Brain (tissue), 1 donor: Measurements from ENCODE around the genes CHST10 and NPAS2.

DNA sequence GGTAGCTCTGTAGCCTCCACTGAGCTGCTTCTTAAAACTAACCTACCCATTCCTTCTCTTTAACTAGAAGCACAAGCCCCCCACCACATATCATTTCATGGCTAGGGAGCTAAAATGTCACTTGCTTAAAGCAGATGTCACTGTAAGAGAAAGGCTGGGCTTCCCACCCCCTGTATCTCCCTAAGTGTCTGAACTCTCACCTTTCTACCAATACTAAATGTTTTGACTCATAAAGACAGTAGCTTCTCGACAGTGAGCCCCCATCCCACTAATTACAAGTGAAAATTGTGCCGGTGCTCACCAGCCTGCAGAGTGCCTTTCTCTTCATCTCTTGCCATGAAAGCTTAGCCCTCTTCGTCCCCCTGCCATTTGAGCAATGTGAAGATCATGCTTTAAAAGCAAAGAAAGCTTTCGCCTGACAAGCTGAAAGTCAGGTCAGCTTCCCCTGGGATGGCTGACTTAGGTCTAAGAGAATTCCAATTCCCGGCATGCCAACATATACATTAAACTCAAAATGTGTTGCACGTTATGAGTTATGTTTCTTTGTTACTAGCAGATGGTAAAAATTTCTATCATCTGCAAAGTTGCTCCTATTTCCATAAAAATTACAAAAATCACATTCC lies 130.0 kb downstream of the AFF3 start:
- RRBS = no CpG with 5 or more reads among the region's 6 CpGs

DNA sequence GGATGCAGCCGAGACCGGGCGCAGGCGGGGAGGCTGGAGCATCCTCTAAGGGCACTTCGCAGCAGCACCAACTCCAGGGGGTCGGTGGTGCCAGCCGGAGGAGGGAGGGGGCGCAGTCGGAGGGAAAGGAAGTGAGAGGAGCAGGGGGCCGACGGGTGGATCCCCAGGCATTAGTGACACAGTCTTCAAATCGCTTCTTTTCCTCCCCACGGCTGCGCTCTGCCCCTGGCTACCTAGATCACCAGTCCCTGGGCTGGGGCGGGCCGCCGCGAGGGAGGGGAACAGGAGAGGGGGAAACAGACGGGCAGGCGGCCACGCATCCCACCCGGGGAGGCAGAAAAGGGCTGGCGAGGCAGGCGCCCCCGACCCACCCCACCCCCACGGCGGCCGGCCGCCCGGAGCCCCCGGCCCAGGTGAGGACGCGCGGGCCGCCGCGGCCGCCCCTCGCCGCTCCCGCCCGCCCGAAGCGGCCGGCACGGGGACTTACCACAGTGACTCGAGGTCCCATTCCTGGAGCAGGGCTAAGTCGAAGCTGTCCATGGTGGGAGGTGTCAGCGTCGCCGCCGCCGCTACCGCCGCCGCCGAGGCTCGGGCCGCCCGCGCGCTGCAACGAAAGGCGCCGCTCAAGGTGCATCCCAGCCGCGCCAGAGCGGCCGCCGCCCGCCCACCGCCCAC lies 38.3 kb downstream of the AFF3 start:
- RRBS = no CpG with 5 or more reads among the region's 72 CpGs

- RRBS = no CpG with 5 or more reads among the region's 4 CpGs
Observed at GRCh38 chr2:100261979-100262444, 60.3 kb downstream of the LONRF2 start.

DNA sequence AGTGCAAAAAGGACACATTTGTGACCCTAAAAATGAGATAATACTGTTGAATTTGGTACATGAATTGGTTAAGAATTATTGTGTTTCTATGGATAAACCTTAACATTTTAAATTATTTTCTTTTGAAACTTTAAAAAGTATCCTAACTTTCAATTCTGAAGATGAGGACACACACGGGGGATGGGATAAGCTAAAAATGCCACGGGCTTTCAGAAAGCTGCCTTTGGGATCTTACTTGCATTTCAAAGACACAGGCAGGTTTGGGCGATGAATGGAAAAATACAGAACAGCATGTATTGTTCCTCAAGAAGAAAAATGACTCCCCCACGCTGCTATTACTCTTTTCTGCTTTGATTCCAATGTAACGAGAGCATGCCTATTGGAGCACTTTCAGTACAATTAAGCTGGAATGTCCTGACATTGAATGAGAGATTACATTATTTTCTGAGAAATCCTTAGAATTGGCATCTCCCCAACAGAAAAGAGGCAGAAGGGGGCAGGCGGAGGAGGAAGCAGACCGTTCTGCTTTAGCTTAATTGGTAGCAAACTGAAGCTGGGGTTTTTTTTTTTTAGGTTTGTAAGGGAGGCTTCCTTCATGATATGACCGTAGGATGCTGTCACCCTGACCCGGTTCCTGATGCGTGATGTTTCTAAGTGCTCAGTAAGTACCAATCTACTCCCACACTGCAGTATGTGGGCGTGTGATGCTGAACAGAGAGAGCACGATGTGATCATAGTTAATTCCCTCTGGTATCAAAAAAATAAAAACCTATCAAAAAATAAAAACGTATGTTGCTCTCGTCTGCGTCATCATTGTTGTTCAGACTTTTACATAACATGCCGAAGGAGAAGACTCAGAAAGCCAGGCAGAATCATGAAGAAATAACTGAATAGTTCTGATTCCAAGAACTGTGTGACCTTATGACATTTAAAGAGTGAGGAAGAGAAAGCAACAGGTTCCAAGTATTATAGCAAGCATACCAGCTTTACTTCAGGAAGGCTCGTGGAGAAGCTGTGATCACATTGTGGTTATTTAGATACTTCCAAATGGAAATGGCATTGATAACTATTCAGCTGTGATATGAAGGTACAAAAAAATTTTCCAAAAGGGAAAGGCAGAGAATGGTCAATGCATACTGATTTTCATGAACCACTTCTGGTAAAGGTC lies 40.6 kb downstream of the LONRF2 start:
- RRBS = no CpG with 5 or more reads among the region's 17 CpGs

- RRBS = no CpG with 5 or more reads among the region's 7 CpGs
Observed at GRCh38 chr2:100409890-100410383, 7.5 kb downstream of the CHST10 start.

DNA sequence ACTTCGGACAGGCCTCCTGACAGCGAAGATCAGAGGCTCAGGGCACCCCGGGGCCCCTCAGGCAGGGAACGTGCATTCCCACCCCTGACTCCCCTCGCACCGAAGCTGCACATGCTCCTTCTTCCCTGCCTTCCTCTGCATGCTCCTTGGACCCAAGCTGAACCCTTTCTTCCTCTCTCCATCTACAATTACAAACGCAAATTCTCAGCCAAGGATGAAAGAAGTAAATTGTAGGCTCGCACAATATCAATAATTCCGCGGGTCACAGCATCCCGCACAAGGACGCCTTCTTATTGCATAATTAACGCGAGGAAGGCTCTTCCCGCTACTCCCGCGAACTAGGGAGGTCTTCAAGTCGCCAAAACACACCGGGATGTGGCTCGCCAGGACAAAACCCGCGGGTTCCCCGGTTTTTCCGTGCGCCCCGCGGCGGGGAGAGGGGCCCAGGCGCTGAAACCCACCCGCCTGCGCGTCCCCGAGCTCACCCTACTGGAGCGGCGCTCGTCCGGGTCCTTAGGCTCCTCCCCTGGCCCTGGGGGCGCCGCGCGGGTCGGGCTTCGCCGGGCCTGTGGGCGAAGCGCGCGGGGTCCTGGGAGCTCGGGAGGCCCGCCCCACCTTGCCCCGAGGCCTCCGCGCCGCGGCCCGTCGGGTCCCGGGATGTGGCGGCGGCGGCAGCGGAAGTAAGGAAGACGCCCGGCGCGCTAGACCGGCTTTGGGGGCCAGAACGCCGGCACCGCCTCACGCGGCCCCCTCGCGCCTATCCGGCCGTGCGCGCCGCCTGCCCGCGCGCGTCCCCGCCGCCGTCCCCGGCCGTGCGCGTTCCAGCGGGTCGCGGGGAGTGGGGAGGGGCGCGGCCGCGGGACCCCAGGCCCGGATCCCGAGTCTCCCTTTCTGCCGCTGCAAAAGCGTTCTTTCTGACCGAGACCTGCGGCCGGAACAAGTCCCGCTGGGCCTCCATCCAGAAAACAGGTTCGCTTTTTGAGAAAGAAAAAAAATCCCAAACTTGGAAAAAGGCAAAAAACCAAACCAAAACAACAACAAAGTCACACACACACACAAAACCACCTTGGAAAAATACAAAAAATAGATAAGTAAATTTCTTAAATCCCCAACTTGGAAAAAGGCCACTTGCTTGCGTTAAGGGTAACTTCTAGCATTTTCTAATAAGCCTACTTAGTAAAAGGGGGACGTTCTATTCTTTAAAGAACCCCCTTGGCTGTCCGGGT lies at the start of gene CHST10:
Gene CHST10 (minus strand): TSS at position 780 of the 1,226 bp plus-strand sequence.
- RRBS = 1% methylated on average over 70 of the region's 109 CpGs

DNA sequence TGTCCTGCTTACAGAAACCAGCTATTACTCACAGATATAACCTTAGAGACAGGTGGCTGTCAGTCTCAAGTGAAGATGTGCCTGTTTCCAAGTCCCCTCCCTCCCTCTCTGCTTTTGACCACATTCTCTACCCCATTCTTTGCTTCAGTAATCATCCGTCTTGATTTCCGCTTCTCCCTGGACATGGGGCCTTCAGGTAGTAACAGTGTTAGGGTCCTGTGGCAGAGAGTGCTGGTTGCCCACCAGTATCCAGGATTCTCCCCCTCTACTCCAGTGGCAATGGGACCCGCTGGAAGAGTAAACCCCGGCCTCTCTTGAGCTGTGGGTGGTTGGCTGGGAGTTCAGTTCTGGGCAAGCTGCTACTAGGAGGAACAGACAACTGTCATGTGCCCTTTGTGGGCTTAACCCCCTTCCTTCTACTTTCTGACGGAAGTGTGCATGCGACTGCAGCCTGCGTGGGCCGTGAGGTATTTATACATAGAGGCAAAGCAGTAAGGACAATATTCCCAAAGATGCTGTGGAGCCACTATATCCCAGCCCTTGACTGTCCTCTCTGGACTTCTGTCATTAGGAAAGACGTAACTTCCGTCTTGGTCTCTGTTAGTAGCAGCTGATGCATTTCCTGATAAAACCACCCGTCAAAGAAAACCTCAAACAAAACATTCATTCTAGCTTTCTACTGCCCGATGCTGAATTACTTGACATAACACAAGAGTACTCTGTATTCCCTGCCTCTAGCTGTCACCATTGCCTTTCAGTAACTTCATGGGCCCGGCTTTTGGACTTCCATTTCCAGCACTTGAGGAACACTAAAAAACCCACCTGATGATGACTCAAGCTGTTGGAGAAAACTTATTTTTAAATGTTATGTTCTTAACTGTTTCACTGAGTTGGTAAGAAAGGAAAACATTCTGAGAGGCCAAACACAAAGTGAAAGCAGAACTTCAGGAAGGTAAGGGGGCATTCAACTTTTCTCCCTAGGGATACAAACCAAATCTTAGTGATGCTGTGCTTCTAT lies 18.0 kb downstream of the PDCL3 start:
- RRBS = no CpG with 5 or more reads among the region's 13 CpGs

GRCh38 chr2:100739725-100740291 lies 80.1 kb upstream of the NPAS2 start:
- RRBS = no CpG with 5 or more reads among the region's 7 CpGs

- RRBS = 1% methylated on average over 56 of the region's 118 CpGs
Observed at GRCh38 chr2:100819815-100820674, at the start of gene NPAS2. Gene NPAS2 (plus strand): TSS chr2:100820139.

DNA sequence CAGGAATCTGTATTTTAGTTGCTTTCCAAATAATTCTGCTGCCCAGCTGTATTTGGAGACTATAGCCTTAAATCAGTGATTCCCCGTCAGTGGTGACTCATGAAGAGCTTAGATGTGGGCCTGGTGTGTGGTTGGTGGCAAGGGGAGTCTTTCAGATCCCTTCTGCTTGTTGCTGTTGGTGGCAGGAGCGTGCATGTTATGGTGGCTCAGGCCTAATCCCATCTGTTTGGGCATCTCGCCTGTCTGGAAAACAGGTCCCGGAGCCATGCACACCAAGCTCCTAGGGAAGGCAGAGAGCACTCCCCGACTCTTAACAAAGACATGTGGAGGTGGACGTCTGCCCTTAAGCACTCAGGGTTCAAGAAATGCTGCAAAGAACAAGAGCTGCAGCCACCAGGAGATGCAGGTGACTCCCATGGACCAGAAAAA lies 56.6 kb downstream of the NPAS2 start:
- RRBS = no CpG with 5 or more reads among the region's 6 CpGs

GRCh38 chr2:100877490-100878755 lies 58.0 kb downstream of the NPAS2 start:
- RRBS = no CpG with 5 or more reads among the region's 19 CpGs

GRCh38 chr2:100902608-100903661 lies 83.0 kb downstream of the NPAS2 start:
- RRBS = no CpG with 5 or more reads among the region's 12 CpGs

GRCh38 chr2:100953566-100954132 lies 48.4 kb upstream of the RPL31 start:
- RRBS = 97% methylated on average over 6 of the region's 11 CpGs

- RRBS = no CpG with 5 or more reads among the region's 9 CpGs
Observed at GRCh38 chr2:101047209-101047750, 45.2 kb downstream of the RPL31 start.

GRCh38 chr2:101112385-101113229 lies 38.6 kb downstream of the TBC1D8 start:
- RRBS = no CpG with 5 or more reads among the region's 13 CpGs

DNA sequence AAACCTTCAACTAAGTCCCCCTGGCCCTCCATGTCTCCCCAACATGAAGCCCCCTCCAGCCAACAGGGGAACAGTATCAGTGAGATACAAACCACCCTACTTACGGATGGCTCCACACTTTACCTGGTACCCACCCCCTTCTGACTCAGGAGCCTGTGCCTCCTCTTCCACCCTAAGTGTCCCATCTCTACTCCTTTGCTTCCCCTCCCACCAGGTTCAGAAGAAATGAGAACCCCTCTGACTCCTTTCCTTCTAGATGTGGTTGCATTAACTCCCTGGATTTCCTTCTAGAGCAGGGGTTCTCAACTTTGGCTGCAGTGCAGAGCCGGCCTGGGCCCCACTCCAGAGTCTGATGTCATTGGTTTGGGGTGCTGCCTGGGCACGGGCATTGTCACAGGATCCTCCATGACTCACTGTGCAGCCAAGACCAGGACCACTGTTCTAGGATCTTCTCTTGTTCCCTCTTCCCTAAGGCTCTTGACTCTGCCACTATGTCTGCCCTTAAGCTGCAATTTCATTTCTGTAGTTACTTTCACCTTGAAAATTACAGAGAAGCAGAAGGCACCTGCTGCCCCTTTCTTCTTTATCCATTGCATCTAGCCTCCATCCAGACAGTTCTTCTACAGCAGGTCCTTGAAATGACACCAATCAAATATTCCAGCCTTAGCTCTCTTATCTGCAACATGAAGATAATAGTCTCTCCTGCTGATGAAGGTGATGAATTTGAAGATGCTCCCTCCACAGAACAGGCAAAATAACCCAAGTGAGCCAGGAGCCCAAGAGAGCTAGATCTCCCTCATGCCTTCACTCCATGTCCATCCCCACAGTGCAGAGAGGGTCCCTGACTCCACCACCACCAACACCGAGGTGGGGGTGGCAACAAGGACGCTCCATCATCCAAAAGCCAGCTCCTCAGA lies 31.7 kb downstream of the TBC1D8 start:
- RRBS = no CpG with 5 or more reads among the region's 5 CpGs

DNA sequence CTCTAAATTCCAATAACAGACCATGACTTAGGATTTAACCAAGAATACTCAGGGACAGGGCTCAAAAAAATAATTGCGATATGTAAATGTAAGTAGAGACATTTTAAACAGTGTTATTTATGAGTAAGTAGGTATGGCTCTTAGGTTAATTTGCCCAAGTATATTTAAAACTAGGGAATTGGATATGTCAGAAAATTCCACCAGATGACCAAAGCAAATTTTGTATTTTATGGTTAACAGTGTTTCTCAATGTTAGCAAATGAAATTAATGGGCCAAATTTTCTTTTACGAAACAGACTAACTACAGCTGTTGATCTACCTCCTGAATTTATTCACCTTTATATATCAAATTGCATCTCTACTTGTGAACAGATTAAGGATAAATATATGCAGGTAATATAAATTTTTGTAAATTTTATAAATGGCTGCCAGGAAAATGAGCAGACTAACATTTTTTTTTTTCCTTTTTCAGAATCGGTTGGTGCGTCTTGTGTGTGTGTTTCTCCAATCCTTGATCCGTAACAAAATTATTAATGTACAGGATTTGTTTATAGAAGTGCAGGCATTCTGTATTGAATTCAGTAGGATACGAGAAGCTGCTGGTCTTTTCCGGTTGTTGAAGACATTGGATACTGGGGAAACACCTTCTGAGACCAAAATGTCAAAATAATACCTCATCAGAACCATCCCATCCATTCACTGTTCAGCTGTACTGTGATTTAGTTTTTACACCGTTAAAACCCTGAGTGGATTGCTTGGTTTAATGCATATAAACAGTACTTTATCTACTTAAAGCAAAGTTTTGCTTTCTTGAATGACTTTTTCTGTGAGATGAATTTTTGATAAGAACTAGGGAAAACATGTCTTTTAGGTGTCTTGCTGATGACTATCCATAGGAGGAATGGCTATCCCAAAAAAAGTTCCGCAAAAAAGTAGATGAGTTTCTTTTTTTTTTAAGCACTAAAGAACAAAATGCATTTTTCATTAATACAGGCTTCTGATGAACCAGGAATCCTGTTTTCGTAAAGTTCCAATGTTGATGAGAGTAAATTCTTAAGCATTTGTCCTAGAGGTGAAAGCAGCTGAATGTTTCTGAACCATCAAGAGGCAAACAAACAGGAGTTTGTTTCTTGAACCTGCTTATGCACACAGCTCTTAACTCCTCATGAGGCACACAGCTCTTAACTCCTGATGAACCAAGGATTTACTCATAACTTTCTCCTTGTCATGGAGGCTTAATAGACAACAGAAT lies 16.5 kb downstream of the CNOT11 start:
- RRBS = no CpG with 5 or more reads among the region's 10 CpGs

GRCh38 chr2:101276563-101277250 lies 24.0 kb downstream of the CNOT11 start:
- RRBS = no CpG with 5 or more reads among the region's 4 CpGs

- RRBS = no CpG with 5 or more reads among the region's 4 CpGs
Observed at GRCh38 chr2:101328381-101329143, 20.1 kb upstream of the RNF149 start.

DNA sequence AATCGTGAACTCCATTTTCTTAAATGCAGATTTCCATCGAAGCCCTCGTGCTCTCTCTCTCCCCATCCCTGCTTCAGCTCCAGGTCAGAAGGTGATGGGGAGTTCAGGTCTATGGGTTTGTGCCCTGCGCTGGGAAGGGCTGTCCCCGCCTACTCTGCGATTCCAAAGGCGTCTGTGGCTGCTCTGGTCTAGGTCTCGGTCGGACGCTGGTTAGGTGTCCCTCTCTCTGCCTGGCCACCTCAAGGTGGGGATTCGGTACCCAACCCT lies 856 bp downstream of the CREG2 start:
- RRBS = no CpG with 5 or more reads among the region's 11 CpGs